ENCODE measurements around a stretch of chr10.

DNA sequence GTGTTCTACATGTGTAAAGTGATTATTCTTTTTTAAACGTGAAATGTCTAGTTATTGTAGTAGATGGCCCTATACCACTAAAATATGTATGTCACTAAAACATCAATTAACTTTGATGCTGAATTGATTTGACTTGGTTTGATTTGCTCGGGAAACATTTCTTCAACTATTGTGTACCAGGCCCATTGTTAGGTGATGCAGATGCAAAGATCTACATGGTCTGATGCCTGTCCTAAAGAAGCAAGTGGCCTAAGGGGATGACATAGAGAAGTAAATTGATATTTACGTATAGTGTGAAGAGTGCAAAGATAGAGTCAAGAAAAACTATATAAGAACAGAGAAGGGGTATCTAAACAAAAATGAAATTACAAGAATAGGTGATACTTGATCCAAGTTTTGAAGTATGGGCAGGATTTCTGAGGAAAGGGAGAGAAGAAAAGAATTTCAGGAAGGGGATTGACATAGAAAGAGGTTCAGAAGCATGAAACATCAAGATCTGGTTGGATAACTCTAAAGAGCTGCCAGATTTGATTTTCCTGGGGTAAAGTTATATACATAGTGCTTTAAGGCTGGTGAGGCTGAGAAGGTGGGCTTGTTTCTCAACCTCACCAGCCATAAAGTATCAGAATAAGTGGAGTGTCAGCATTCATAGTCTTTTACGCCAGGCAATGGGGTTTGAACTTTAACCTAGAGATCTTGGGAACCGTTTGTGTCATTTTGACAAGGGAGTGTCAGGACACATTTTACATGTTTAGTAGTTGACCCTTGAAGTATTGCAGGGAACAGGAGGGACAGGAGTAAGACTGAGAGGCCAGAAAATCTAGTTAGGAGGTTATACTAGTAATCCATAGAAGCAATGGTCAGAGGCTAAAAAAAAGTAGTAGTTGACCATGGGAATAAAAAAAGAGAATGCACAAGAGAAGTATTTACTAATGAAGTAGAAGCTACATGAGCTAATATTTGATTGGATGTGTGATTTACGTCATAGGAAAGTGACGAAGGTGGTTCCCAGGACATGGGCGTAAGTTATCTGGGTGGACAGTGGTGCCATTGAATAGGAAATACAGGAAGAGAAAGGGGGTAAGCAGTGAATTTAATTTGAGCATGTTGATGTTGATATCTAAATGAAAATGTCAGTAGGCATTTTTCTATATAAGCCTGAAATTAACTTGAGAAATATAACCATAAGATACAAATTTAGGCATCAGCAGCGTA lies 411.2 kb downstream of the PLXDC2 start:
- PRO-cap: no peak
- RAMPAGE, long total RNA: no peak

DNA sequence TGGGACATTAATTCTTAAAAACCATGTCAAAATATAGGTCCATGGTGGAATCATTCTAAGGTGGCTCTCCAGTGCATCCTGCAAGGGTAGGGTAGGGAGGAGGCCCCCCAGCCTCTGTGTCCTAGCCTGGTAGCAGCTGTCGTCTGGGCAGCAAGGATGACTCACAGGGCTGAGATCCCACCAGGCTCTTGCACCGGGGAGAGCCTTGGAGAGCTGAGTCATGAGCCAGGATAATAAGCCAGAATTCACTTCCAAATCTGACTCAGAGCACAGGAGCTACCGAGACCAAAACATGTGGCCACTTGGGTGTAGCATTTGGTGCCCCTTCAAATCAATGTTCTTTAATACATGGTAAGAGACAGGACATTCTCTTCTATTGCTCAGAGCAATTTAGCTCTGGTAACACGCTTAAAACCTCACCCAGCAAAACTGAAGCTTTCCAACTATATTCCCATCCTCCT lies 298.5 kb downstream of the NEBL start:
- PRO-cap: no peak
- RAMPAGE, long total RNA: no peak

GRCh38 chr10:20624732-20625021 lies 272.4 kb downstream of the NEBL start:
- PRO-cap: no peak
- RAMPAGE, long total RNA: no peak

DNA sequence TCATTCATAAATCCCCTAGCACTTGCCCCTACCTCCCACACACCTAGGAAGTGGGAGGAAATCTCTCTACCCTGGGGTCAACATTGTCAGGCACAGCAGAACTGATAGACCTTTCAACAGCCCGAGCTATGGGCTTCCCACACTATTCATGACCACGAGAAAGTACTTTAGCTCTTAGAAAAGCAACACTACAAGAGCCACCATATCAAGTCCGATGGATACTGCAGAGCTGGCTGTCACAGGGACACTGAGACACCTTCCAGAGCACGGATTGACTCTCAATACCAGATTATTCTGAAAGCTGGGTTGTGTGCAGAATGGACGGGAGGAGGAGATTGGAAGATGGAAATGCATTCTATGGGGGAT lies 180.6 kb upstream of the NEBL start:
- PRO-cap: no peak
- RAMPAGE, long total RNA: no peak

DNA sequence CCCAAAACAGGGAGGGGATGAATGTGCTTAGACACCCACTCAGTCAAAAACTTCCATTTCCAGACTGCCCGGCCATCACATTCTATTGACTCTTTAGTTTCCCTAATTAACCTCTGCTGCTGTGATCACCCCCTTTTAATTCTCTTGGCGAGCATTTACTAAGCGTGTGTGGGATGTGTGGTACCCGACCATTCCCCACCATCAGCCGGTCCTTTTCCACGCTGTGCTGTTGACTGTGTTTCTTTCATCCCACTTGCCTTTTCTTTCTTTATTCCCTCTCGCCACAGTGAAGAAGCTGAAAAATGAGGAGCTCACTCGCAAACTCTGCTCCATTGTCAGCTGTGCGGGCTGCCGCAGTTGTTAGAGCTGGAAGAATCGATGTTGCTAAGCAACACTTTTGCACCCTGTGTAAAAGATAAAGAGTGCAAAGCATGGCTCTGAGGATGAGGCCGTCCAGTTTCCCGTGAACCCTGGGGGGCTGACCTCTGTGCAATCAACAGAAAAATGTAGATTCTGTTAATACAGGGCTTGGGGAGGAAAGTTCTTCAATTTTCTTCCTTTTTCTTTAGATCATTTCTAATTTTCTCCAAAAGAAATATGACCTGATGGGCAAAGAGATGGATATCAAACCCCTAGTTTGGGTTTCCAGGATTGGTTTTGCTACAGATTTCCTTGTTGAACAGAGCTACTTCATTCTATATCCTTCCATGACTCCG lies 203.1 kb upstream of the NEBL start:
- PRO-cap: no peak
- RAMPAGE, long total RNA: no peak

DNA sequence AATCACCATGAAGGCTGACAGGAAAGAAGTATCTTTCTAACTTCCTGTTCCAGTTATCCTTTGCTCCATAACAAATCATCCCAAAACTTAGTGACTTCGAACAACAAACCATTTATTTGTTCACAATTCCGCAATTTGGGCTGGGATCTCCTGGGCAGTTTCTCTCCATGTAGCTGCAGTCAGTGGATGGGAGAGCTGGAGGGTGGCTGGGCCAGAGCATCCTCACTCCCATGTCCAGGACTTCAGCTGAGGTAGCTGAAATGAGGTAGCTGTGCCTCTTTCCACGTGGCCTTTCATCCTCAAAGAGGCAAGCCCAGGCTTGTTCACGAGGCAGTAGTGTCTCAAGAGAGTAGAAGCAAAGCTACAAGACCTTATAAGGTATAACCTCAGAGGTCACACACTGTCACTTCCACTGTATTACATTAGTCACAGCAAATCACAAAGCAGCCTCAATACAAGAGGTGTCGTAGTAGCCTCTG lies 97.8 kb downstream of the SKIDA1 start:
- PRO-cap: no peak
- RAMPAGE, long total RNA: no peak

DNA sequence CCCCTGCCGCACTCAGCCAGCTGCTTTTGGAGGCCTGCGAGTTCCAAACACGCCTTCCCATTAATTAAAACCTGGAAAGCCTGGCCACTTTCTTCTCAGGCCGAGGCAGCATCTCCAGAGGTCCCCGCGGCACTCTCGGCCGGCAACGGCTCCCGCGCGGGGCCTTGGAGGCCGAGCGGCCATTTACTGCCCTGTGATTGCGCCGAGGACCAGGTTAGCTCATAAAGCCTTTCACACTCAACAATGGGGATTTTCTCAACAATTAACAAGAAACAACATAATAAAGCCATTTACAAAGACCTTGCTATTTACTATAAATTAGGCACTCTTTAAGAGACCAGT lies 16.5 kb downstream of the SKIDA1 start:
- PRO-cap: no peak
- RAMPAGE, long total RNA: no peak

DNA sequence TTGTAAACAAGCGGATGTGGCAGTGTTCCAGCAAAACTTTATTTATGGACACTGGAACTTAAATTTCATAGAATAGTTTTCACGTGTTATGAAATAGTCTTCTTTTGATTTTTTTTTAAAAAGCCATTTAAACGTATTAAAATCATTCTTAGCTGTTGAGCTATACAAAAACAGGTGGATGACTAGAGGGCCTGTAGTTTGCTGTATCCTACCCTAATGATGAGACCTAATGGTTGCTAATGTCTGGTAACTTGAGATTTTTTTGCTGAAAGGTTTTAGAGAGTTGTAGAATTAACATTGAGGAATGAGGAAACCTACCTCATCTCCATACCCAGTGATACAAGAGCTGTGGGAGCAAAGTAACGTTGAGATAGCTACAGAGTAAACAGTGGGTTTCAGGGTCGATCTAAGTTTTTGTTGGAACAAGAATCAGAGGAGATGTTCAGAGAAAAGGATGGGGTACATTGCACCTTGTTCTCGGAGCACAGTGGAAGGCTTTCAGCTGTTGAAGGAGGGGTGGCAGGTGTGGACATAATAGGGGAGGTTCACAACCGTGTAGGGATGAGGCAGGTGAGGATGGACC lies 121.5 kb downstream of the MLLT10 start:
- PRO-cap: no peak
- RAMPAGE, long total RNA: no peak

DNA sequence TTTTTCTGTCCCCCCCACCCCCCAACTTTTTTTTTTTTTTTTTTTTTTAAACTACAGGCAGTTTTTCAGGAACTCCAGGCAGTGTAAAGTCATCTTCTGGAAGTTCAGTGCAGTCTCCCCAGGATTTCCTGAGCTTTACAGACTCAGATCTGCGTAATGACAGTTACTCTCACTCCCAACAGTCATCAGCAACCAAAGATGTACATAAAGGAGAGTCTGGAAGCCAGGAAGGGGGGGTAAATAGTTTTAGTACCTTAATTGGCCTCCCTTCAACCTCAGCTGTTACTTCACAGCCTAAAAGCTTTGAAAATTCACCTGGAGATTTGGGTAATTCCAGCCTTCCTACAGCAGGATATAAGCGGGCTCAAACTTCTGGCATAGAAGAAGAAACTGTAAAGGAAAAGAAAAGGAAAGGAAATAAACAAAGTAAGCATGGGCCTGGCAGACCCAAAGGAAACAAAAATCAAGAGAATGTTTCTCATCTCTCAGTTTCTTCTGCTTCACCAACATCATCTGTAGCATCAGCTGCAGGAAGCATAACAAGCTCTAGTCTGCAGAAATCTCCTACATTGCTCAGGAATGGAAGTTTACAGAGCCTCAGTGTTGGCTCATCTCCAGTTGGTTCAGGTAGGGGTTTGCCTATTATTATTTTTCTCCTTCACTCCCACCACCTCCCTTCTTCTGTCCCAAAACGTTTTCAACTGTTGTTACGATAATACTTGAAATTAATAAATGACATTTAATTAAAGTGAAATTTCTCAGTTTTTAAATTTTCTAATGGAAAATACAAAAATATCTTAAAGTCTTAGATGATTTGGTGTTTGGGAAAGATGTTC lies 139.5 kb downstream of the MLLT10 start:
- PRO-cap: no peak
- RAMPAGE, long total RNA: no peak

- PRO-cap: no peak
- RAMPAGE, long total RNA: no peak
Observed at GRCh38 chr10:21759026-21759792, 225.2 kb downstream of the MLLT10 start.

DNA sequence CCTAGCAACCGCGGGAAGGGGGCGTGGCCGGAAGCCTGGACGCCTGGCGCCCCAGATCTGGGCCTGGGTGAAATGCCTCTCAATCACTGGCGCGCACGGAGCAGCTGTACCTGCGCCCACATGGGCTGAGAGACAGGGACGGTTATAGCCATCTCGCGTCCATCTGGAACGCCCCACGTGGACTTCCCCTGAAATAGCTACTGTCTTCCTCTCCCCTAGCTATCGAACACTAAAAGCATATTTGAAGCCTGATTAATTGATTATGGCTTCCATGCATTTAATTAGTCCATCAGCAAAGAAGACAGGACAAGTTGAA lies 219 bp upstream of the DNAJC1 start:
- PRO-cap: no peak
- RAMPAGE, long total RNA: no peak

DNA sequence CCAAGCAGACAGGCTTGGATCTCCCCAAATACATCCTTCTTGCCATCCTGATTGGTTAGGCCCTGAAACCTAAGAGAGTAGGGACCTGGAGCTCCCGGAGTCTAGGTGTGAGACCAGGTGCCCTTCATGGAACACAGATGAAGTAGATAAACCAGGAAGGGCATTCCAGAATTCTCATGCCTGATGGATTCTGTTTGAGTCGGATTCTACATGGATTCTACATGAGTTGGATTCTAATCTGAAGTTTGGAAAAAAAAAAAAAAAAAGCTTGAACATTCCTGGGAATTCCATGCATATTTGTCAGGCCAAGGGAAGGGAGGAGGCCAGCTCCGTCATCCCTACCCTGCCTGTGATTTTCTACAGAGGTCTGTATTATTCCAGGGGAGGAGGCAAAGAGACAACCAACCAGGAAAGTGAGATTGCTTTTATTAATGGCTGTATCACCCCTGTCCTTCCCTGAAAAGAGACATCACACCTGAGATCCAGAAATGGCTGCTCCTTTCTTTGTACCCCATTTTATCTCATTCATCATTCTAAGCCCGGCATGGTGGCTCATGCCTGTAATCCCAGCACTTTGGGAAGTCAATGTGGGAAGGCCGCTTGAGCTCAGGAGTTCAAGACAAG lies 27.8 kb upstream of the EBLN1 start:
- PRO-cap: no peak
- RAMPAGE, long total RNA: no peak

DNA sequence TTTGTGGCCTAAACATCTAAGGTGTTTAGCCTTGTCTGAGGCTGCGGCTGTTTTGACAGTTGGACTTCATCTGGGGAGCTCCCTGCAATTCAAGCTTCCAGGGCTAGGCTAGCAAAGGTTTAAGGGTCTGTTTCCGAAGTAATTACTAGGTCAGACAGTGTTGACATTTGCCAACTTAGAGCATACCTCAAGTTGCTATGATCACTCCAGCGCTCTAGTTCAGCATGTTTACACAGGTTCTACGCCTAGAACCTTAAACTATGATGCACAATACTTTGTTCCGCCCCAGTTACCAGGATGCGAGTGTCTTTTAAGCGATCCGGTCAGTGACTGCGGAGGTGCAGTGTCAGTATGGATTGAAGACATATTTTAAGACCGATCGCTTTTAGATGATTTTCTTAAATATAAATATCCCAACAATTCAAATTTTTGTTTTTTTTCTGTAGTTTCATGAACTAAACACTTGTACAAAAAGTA lies 693 bp downstream of the COMMD3 start:
- PRO-cap: no peak
- RAMPAGE, long total RNA: no peak

GRCh38 chr10:22339946-22340194 lies 5.4 kb upstream of the SPAG6 start:
- PRO-cap: no peak
- RAMPAGE, long total RNA: no peak

DNA sequence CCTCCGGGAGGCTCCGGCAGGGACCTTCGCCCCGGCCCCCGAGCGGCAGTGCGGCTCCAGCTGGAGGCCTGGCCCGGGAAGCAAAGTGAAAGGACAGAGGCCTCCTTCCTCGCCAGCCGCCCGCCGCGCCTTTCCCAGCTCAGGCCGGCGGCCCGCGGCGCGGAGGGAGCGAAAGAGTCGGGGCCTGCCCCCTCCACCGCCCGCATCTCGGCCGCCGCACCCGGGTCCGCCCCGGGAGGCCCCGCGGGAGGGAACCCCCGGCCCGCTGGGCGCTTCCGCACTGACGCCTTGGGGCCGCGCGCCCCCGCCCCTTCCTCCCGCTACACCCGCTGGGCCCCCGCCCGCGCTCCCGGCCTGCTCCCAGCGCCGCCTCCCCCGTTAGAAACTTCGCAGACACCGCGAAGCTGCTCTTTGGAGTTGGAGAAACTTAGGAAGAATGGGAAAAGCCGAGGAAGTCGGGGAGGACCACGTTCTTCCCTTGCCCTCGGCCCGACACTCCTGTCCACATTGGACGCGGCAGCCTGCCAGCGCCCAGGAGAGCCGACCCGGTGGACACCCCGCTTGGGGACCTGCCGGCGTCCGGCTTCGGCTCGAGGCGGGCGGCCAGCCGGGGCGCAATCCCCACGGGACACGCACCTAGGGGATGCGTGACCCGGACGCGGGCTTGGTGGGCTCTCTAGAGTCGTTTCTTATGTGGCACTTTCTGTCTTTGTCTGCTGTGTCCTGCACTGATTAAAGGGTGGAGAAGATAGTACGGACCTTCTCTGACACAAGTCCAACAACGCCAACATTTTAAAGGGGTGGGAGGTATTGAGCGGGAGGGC lies 4.3 kb upstream of the SPAG6 start:
- PRO-cap: no peak
- RAMPAGE, long total RNA: no peak

DNA sequence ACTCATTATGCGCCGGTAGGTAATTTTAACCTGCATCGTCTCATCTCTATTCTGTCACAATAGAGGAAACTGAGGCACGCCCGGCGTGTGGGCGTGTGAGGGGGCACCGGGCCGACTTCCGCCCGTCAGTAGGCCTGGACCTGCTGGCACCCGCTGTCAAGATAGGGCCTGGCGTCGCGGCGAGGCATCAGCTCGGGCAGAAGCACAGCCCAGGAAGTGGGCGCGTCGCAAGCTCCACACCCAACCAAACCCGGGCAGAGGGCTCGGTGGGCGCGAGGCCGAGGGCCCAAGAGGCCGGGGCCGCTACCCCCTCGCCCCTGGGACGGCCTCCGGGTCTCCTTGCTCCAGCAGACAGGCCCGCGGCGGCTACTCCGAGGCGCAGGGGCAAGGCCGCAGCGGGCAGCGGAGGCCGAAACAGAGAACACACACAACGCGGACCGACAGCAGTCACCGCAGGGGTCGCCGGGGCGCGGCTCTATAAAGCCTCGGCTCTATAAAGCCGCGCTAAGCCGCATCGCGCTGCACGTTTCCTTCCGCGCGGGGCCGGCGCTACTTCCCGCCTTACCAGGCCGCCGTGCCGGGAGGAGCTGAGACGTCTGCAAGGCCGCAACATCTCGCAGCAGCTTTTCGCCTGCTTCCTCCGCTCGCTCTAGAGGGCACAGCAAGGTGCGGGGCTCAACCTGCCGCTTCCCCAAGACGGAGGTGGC lies 91.3 kb downstream of the SPAG6 start:
- PRO-cap: unidirectional peak, minus-strand start at position 452 of the sequence
- RAMPAGE, long total RNA: no peak

- PRO-cap: no peak
- RAMPAGE, long total RNA: no peak
Observed at GRCh38 chr10:22708196-22709468, 5.7 kb downstream of the PIP4K2A start.

DNA sequence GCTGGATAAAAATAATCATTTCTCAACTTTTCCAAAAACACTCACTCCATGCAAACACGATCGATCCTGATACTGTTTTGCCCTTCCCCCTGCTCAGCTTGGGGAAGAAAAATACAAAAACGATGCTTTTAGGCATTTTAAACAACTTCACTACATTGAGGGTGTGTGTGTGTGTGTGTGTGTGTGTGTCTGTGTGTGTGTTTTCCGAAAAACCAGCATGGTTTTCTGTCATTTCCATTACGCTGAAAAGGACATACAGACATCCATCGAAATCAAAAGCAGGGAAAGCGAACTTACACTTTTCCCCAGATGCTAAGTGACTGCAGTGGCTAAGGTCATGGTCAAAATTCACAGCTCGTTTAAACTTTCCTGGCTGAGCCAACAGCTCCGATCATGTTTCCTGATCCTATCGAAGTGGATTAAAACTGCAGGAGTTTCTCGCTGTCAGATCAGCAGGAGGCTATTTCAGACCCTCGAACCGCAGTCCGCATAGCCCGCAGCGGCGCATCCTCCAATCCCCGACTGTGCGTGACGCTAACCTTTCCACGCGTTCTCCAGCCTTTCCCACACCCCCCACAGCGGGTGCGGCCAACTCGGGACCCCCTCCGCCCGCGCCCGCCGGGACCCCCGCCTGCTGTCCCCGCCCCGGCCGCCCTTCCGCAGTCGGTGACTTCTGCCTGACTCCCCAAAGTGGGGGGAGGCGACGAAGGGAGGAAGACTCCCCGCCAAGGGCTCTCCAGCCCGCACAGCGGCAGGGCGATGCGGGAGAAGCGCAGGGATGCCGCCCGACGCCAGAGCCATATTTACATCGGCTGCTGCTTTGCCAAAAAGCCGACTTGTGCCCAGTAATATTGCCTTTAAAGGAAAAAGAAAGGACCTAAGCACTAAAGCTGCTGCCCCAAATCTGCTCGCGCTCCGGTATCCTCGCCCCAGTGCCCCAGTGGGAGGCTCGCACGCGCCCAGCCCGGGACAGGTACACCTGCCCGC lies 1.3 kb downstream of the PIP4K2A start:
- PRO-cap: no peak
- RAMPAGE, long total RNA: no peak

GRCh38 chr10:22720695-22721128 lies 6.3 kb upstream of the PIP4K2A start:
- PRO-cap: no peak
- RAMPAGE, long total RNA: no peak

DNA sequence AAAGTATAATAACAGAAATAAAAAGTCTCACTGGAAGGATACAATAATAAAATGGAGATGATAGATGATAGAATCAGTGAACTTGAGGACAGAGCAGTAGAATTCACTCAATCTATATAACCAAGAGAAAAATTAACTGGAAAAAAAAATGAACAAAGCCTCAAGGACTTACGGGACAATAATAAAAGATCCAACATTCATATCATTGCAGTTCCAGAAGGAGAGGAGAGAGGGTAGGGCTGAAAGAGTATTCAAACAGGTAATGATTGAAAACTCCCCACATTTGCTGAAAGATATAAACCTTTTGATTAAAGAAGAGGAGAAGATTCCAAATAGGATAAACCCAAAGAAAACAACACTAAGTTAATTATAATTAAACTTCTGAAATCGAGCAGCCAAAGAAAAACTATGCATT lies 71.7 kb upstream of the MSRB2 start:
- PRO-cap: no peak
- RAMPAGE, long total RNA: no peak